ENCODE results near the genes DDX59 and ASCL5.

DNA sequence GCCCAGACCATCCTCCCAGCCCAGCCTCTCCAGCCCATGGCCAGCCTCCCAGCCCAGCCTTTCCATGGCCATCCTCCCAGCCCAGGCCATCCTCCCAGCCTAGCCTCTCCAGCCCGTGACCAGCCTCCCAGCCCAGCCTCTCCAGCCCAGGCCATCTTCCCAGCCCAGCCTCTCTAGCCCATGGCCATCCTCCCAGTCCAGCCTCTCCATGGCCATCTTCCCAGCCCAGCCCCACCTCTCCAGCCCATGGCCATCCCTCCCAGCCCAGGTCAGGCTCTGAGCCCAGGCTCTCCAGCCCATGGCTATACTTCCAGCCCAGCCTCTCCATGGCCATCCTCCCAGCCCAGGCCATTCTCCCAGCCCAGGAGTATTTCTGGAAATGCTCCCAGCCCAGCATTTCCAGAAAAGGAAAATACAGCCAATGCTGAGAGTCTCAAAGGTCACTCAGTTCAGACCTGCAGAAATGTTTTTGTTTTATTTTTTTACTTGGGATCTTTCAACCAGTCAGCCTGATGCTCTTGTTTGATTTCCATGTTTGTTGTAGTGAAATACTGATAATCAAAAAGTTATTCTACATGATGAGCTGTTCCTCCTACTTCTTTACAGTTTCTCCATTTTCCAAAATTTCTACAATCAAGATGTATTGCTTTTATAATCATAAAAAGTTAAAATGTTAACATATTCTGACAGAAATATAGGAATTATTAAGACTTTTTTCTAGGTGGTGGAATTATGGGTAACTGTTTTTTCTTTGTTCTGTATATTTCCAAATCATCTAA is 70.0 kb upstream of the ZNF281 start:
- RRBS = no CpG with 5 or more reads among the region's 1 CpG

DNA sequence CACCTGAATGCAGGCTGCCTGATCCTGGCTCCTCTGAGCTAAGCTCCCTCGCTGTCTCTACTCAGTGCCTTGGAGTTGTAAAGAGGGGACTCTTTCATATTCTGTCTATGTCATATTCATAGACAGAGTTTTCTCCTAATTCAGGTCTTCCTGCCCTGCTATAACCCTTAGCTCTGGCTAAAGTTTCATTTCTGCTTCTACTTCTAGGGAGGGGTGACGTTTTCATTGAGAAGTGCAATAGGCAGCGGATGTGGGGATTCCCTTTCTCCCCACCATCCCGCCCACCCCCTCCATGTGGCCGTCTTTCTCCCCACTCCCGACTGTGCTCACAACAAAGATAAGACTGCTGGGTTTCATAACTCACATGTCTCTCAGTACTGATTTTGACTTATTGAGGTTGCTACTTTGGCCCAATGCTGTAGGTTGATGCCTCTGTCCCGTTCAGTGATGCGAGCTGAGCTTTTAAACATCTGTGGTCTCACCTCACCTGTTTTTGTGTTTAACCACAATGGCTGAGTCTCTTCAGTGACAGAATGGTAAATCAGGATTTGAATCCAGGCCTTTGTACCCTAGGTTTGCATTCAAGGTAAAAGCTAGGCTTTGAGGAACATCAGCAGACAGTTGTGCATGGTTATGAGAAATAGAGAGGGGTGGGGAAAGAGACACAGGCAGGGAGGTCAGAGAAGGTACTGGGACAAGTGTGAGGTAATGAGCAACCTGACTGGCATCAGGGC is 7.8 kb upstream of the KIF14 start:
- RRBS = no CpG with 5 or more reads among the region's 8 CpGs

- RRBS = 3% methylated on average over 35 of the region's 78 CpGs
Measured at GRCh38 chr1:200669164-200670039, at the start of gene DDX59. Gene DDX59 (minus strand): TSS chr1:200669907.

GRCh38 chr1:200866289-200867200 is 6.2 kb upstream of the GPR25 start:
- RRBS = no CpG with 5 or more reads among the region's 10 CpGs

DNA sequence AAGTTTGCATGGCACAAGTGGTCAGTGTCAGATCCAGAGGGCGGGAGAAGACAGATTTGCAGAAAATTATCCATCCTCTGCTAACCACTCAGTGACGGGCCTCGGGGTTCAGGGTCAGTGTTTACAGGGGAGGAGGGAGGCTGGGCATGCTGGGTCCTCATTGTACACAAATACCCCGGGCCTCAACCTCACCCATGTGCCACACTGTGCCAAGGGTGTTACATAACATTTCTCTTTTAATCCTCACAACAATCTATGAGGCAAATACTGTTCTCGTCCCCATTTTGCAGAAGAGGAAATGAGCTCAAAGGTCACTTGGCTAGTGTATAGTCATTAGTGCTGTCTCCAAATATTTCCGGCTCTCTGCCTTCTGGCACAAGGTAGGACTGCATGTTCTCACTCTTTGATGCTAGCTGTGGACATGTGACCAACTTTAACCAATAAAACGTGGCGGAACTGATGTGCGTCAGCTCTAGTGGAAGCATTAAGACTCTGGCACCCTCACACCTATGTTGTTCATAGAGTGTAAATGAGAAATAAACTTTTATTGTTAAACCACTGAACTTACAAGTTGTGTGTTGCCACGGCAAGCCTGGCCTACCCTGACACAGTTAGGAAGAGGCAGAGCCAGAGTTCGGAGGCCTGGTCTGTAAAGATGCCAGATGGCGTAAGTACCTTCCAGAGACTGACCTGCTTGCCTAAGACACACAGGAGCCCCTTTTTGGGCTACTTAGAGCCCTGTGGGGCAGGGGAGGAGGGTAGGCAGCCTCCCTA is 4.9 kb upstream of the KIF21B start:
- RRBS = no CpG with 5 or more reads among the region's 12 CpGs

DNA sequence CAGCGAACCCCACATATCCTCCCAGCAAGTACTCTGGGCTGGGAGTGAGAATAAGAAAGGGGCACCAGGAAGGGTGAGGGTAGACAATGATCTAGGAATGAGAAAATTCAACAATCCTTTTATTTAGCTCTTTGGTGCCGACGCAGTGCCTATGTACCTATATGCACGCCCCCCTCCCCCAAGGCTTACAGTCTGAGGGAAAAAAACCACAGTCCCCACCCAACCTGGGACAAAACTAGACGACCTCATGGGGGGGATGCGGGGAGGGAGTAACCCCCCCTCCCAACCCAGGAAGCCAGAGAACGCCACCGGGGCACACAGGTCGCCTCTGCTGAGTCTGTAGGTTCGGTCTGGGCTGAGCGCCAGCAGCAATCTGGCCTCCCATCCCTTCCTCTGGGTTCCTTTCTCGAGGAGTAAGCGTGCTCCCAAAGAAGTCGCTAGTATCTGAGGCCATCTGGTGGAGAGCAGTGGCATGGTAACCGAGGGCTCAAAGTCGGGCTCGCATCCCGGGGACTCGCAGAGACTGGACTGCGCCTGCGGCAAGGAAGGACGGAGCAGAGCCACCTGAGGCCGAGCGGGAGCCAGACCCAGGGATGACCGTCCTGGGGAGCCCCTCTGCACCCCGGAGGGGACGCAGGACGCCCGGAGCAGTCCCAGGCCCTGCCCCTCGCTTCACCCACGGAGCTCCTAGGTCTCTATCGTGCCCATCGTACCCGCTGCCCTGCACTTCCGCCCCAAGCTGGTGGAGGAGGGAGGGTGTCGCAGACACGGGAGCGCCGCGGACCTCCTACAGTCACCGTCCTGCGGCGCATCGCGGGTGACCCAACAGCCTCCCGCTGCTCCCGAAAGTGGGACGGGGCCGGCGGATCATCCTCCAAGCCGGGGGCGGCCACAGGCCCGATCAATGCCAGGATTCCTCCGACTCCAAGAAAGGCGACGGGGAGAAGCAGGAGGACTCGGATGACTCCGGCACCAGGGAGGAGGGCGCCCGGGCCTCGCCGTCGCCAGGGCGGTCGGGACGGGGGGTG is 1.9 kb upstream of the CACNA1S start:
- RRBS = under 1% methylated on average over 16 of the region's 66 CpGs

GRCh38 chr1:201126830-201127752 is at the start of gene ASCL5:
Gene ASCL5 (minus strand): TSS chr1:201127184.
- RRBS = 53% methylated on average over 10 of the region's 24 CpGs

DNA sequence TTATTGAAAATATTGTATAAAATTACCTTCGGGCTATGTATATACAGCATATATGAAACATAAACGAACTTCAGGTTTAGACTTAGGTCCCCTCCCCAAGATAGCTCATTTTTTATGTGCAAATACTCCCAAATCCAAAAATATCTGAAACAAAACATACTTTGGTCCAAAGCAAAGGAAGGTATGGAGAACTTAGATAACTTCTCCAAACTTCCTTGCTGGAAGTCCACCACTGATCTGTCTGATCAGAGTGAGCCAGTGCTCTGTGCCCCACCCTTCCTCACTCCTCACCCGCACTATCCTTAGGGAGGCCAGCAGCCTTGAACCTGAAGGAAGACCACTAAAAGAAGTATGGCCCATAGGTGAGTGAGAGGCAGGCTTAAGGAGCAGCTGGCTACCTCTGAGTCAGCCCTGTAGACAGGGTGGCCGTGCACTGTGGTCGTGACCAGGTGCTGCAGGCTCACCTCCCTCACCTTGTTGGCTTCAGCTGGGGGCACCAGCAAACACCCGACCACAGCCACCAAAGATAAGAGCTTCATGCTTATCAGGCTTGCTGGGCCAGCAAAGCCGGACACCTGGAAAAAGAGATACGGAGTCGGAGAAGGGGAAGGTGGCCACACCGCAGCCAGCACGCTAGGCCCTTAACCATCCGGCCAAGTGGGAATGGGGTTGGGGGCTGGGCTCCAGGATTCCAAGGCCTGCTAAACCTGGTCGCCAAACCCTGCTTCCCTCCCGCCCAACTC is 718 bp downstream of the TMEM9 start:
- RRBS = 1% methylated on average over 8 of the region's 14 CpGs

GRCh38 chr1:201275157-201275852 is 8.0 kb upstream of the PKP1 start:
- RRBS = 67% methylated on average over 4 of the region's 22 CpGs

DNA sequence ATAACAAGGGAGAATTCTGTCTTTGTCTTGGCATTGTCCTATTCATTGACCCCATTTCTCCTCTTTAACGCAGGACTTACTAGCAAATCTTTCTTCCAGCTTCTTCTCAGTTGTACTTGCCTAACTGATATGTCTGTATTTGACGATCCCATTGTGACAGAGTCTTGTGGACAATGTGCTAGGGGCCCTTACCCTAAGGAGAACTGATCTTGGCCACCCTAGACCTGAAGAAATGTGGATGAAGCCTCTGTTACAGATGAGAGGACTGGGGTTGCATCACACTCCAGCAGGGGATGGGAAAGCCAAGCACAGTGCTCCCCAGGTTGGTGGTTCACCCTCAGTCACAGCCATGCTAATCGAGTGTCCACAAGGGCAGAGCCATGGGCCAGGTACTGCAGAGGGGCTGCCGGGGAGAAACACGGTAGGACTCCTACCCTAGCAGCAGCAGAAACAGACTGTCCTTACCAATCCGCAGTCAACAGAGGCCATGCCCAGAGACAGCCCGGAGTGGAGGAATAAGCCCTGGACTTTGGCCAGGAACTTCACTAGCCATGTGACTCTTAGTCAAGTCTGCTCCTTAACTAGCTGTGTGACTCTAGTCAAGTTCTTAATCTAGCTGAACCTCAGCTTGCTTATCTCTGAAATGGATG is 15.5 kb downstream of the PKP1 start:
- RRBS = 65% methylated on average over 4 of the region's 7 CpGs

DNA sequence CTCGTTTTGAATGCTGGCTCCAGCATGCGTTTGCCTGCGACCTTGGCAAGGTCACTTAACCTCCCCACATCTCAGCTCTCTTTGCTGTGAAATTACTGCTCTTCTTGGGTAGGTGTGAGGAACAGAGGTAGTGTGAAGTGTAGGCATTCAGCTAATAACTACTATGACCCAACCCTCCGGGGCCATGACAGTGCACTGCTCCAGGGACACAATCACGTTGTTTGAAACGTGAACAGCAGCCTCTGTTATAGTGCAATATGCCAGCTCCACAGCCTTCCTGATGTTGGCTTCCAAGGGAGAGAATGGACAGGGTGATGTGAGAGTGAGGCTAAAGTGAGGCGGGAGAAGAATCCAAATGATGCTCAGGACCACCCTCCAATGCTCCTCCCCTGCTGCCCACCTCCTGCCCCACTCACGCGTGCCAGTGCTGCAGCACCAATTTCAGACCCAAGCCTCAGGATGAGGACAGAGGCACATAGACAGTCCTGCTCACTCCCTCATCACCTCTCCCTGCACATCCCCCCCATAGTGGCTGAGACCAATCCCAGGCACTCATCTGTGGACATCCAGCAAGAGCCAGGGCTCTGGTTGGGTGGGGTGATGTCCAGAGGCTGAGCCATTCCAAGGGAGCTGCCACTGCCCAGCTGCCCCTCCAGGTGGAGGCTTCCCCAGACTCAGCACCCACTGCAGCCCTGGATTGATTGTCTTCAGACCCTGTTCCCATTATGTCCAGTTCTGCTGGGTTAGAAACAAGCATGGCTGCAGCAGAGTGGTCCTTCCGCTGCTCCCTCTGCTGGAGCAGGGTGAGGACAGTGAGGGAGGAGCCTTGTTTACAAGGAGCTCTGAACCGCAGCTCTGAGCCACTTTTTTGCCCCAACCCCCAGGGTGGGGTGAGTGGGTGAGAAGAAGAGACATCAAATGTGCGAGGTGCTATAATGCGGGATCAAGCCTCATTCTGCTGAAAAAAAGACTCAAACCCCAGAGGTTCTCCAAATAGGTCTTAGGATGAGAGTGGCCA is 2.6 kb downstream of the TNNT2 start:
- RRBS = no CpG with 5 or more reads among the region's 13 CpGs

- RRBS = no CpG with 5 or more reads among the region's 9 CpGs
Measured at GRCh38 chr1:201380795-201381604, 3.5 kb upstream of the TNNT2 start.

- RRBS = no CpG with 5 or more reads among the region's 9 CpGs
Measured at GRCh38 chr1:201382847-201383295, 5.4 kb upstream of the TNNT2 start.

GRCh38 chr1:201397644-201398200 is 1.4 kb downstream of the LAD1 start:
- RRBS = no CpG with 5 or more reads among the region's 4 CpGs

DNA sequence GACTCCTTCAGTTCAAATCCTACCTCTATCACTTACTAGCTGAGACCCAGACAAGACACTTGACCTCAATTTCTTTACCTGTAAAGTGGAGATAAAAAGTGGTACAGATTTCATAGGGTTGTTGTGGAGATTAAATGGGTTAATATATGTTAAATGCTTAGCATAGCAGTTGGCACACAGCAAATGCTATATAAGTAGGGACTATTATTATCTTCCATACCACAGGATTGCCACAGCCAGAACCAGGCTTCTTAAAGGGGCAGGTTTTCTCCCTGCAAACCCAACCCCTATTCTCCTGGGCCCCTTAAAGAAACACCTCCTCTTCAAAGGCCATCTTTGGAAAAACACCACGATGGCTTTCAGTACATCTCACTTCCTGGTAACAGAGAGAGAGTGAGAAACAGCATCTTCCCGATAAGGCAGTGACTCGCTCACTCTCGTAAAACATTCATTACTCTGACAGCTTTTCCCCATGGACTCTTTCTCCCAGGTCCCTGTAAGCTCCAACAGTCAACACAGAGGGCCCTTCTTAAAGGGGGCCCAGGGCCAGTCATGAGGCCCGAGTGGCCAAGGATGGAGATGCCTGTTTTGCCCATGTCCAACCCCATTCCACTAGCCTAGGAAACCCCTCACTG is 3.9 kb upstream of the NAV1 start:
- RRBS = no CpG with 5 or more reads among the region's 5 CpGs

GRCh38 chr1:201555467-201555930 is 16.6 kb downstream of the NAV1 start:
- RRBS = no CpG with 5 or more reads among the region's 9 CpGs

- RRBS = 2% methylated on average over 2 of the region's 13 CpGs
Measured at GRCh38 chr1:201740488-201740870, 88.5 kb upstream of the IPO9 start.

DNA sequence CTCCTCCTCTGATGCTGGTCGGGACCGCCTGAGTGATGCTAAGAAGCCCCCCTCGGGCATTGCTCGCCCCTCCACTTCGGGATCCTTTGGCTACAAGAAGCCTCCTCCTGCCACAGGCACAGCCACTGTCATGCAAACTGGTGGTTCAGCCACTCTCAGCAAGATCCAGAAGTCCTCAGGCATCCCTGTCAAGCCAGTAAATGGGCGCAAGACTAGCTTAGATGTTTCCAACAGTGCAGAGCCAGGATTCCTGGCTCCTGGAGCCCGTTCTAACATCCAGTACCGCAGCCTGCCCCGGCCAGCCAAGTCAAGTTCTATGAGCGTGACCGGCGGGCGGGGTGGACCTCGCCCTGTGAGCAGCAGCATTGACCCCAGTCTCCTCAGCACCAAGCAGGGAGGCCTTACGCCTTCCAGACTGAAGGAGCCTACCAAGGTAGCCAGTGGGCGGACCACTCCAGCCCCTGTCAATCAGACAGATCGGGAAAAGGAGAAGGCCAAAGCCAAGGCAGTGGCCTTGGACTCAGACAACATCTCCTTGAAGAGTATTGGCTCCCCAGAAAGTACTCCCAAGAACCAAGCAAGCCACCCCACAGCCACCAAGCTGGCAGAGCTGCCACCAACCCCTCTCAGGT is 46.6 kb upstream of the IPO9 start:
- RRBS = no CpG with 5 or more reads among the region's 17 CpGs

DNA sequence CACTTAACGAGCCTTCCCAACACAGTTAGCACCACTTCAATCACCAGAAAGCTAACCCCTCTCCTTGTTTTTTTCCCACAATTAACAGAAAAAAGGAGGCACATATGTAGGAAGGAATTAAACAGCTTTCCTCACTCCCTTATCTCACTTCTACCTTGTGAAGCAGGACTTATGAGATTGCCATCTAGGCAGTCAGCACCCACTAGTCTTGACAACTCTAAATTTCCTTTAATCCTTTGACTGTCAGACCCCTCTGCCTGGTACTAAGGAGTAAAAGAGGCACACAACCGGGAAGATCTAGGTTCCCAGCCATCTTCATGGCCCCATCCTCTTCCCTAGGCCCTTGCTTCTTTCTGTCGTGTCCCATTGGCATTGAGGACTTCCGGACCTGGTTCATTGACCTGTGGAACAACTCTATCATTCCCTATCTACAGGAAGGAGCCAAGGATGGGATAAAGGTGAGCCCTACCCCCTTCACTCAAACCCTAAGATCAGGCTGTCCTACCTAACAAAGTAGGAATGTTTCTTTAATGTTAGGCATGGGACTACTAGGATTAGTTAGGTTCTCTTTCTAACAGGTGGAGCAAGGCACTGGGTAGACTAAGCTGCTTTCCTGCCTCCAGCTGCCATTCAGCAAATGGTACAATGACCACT is 16.0 kb upstream of the IPO9 start:
- RRBS = over 99% methylated on average over 3 of the region's 4 CpGs

- RRBS = no CpG with 5 or more reads among the region's 6 CpGs
Measured at GRCh38 chr1:201913437-201913751, 24.7 kb downstream of the SHISA4 start.

All from non-pigmented ciliary epithelial cell (primary cell).